HTERT-HM (cell line): ENCODE data around the genes SNX24 and TEX43.

DNA sequence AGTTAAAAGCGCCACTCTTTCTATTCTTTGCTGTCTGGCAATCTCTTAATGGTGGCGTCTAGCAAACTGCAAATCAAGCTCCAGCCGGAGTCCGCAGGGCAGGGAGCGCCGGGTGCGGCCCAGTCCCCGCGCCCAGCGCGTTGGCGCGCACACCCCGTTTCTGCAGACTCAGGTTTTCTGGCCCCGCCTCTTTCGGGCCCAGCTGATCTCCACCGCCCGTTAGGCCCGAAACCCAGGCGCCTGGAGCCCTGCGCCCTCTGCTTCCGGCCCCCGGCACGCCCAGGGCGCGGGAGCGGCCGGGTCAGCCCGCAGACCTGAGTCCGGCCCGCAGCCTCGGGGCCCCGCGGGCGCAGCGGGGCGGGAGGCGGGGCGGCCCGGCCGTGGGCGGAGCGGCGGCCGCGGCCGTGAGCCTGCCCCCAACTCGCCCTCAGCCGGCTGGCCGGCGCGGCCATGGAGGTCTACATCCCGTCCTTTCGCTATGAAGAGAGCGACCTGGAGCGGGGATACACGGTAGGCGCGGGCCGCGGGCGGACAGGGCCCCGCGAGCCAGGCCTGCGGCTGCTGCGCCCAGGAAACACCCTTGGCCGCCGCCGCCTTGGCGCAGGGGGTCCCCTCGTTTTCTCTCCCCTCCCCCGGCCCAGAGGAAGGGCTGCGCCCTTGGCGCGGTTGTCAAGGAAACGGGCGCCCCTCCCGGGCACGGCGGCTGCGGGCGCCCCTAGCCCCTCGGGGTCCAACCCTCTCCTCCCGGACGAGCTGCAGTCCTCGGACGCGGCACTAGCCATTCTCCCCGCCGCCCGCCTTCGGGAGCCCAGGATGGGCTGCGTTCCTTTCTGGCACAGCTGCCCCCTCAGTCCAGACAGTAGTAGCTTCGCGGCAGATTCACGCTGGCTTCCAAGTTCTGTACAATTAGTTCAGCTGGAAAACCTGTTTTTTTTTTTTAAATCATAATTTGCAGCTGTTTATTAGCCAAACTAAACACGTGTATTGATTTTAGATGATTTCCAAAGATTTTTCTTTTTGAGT is at the start of gene SNX24:
SNX24 (plus strand) TSS at position 430 of the 1,023 bp plus-strand sequence.
- RRBS, result under 1% methylated on average over 33 of the region's 97 CpGs

- RRBS, result no CpG with 5 or more reads among the region's 2 CpGs
Measured at GRCh38 chr5:122862777-122863577, 17.6 kb downstream of the SNX24 start.

- RRBS, result no CpG with 5 or more reads among the region's 2 CpGs
Measured at GRCh38 chr5:122978131-122978583, 58.4 kb downstream of the PPIC start.

GRCh38 chr5:123035651-123036321 is 739 bp downstream of the PPIC start:
- RRBS, result 2% methylated on average over 15 of the region's 47 CpGs

DNA sequence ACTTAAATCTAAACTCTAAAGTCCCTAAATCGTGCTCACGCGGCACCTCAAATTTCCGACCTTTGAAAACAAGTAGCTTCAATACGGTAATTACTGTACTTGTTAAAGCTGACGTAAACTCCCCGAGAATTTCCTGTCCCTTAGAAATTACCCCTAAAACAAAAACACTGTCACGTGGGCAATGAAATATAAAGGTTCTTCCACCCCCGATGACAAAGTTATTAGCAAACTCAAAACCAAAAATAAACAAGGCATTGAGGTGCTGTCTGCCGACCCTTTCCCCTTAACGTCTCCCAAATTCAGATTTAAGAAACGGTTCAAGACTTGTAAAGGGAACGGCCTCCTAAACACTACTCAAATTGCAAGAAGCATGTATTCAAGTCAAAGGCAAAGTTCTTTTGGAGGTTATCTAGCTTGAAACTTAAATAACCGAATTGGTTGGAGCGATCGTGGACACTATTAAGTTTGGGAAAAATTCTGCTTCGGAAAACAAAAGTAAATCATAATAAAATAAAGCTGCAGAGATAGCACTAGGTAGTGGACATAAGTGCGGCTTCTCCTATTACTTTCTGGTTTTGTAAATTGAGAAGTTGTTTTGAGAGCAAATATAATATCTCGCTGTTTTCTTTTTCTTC is 683 bp upstream of the CEP120 start:
- RRBS, result no CpG with 5 or more reads among the region's 19 CpGs

GRCh38 chr5:123654765-123655240 is 142.8 kb downstream of the CSNK1G3 start:
- RRBS, result no CpG with 5 or more reads among the region's 4 CpGs

- RRBS, result no CpG with 5 or more reads among the region's 7 CpGs
Measured at GRCh38 chr5:123916416-123917079, 404.6 kb downstream of the CSNK1G3 start.

GRCh38 chr5:124087047-124087379 is 575.0 kb downstream of the CSNK1G3 start:
- RRBS, result no CpG with 5 or more reads among the region's 3 CpGs

DNA sequence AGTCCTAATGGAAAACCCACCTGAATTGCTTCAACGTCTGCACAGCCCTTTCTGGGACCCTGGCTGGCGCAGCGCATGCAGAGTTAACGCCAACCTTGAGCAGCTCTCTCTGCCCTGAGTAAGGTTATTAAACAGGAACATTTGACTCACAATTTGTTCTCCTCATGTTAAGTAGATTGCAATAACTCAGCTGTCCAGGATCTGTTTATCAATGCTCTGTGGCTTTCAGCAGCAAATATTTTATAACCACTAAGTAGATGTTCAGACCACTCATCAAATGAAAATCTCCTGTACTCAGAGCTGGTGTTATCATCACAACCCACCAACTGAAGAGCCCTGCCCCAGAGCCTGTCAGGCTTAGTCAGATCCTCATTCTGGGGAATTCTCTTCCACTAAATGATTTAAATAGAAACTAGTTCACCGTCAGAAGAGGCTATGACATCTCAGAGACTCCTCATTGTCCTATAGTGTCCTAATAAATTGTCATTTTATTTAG is 403.0 kb downstream of the ZNF608 start:
- RRBS, result no CpG with 5 or more reads among the region's 5 CpGs

- RRBS, result no CpG with 5 or more reads among the region's 7 CpGs
Measured at GRCh38 chr5:124605364-124605822, 141.0 kb downstream of the ZNF608 start.

DNA sequence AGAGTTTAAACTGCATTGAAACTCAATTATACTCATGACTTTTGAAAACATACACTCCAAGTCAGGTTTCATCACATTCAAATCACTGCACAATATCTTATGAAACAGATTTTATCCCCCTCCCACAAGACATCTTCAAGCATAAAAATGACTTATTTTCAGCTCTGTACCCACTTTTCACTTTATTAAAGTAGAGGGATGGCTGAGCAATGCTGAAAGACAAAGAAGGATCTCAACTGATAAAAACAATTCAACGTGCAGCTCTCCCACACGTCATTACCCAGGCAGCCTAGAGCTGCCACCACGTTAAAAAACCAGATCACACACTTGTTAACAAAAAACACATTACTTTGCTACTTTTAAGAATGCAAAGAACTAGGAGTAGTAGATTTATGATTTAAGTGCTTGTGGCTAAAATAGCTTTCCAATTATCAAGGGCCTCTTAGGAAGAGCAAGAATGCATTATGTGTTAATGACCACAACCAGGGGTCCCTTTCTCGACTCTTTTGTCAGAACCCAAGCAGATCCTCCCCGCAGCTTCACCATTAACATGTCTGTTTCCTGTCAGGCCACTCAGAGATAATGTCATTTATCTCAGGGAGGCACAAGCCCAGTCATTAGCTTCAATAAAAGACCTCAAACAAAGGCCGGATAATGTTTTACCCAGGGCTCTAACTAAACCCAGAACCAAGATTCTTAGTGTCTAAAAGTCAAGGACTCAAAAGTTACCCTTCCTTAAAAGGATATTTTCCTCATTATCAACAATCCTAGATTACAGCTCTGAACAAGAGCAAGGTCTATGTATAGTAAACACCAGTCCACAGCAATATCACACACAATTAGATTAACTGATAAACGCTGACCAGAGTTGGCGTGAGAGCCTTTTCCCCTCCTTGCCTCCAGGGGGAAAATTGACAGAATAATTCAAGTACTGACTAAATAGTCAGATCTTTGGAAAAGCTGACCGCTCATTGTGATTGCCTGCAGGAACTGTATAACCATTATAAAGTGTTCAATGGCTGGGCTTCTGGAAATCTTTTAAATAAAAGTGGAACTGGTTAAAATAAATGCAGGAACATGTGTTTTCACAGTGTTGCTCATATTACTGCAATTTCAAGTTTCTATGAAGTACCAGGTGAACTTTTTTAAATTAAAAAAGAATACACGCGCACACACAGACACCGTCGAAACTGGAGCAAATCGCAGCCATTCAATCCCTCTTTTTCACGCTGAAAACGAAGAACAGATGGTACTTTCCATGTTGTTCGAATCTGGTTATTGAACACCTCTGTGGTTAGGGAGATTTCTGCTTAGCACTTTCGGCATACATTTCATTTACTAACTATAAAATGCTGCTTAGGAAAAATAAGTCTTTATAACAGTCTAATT is 7.4 kb downstream of the ZNF608 start:
- RRBS, result no CpG with 5 or more reads among the region's 18 CpGs

DNA sequence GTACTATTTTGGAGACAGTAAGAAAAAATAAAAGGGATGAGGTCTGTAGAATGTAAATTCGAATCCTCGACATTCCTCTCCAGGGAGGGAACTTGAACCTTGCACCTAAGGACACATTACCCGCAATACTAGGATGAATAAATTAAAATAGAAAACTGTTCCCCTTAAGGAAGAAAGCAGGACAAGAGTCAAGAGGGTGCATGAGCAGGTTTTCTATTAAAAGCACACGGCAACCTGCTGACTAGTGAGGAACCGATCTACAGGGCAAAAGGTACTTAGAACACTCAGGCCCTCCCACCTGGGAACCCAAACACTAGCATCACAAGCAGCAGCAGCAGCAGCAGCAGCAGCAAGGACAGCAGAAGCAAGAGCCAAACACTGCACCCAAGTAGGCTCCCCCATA is 2.9 kb downstream of the ZNF608 start:
- RRBS, result no CpG with 5 or more reads among the region's 5 CpGs

- RRBS, result no CpG with 5 or more reads among the region's 4 CpGs
Measured at GRCh38 chr5:126365494-126365783, 57.8 kb upstream of the GRAMD2B start.

DNA sequence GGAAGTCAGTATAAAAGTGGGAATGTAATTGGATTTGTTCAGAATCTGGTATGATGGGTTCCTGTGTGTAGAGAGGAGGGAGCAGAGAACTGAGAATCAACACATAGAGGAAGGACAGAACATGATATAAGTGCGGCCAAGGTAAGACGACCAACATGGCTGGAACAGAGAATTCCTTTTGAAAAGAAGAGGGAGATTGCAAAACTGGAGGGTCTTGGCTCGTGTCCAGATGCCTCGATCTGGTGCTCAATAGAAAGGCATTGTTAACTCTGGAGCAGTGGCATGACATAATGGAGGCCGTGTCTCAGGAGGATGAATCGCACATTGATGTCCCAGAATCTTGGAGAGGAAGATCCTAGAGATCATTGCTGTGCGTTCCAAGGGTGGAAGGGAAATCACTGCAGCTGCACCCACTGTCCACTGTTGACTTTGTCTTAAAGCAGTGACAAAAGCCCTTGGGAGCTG is 30.8 kb downstream of the GRAMD2B start:
- RRBS, result no CpG with 5 or more reads among the region's 7 CpGs

DNA sequence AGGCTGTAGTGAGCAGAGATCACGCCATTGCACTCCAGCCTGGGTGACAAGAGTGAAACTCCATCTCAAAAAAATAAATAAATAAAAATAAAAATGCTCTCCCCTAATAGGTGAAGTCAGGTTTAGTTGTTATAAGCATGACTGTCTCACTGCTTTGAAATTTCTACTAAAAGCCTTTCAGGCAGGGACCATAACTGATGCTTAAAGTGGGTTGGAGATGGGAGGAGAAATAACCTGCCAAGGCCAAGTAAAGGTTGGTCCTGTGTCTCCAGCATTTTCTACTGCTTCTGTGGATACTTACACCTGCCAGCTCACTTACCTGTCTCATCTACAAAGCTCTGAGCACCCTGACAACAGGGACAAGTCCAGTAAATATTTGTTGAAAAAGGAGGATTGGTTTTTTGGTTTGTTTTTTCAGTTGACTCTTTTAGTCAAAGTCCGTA is 38.5 kb downstream of the GRAMD2B start:
- RRBS, result no CpG with 5 or more reads among the region's 2 CpGs

GRCh38 chr5:126631343-126631880 is at the start of gene TEX43:
Gene TEX43, plus strand, starts transcription at chr5:126631705.
- RRBS, result no CpG with 5 or more reads among the region's 4 CpGs

- RRBS, result no CpG with 5 or more reads among the region's 5 CpGs
Measured at GRCh38 chr5:126680020-126680731, 48.7 kb downstream of the TEX43 start.

GRCh38 chr5:126776375-126777087 is 405 bp upstream of the LMNB1 start:
- RRBS, result 1% methylated on average over 48 of the region's 60 CpGs

DNA sequence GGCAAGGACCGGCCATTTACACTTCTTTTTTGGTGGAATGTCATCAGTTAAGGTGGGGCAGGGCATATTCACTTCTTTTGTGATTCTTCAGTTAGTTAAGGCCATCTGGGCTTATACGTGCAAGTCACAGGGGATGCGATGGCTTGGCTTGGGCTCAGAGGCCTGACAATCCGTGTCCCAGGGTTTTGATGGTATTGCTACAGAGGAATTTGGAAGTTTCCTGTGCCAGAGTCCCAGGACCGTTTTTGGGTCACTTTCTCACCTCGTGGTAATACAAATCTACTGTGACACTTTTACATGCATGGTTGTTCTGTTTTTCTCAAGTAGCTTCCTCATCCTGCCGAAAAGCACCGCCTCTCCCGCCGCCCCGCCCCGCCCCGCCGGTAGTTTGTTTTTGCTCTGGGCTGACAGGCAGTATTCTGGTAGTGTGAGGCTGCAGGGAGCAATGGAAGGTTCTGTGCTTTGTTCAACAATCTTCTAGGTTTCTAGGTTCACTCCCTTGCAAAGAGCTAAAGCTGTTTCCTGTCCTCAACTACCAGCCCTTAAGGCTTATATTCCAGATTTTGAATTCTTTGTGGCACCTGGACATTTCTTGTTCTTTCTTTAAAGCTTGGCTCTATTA is 68.7 kb downstream of the LMNB1 start:
- RRBS, result no CpG with 5 or more reads among the region's 14 CpGs

DNA sequence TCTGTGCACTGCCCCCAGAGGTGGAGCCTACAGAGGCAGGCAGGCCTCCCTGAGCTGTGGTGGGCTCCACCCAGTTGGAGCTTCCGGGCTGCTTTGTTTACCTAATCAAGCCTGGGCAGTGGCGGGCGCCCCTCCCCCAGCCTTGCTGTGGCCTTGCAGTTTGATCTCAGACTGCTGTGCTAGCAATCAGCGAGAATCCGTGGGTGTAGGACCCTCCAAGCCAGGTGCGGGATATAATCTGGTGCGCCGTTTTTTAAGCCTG is 118.8 kb downstream of the LMNB1 start:
- RRBS, result no CpG with 5 or more reads among the region's 8 CpGs